Spleen (tissue), 7 donors: ENCODE measurements around a stretch of chr6.

- PRO-cap, 4 experiments, result no peak in any of the 4 experiments
- RAMPAGE, long total RNA, 4 experiments, result no peak in any of the 4 experiments
These were observed 20.9 kb downstream of the FOXP4 start for GRCh38 chr6:41567165-41567490.

DNA sequence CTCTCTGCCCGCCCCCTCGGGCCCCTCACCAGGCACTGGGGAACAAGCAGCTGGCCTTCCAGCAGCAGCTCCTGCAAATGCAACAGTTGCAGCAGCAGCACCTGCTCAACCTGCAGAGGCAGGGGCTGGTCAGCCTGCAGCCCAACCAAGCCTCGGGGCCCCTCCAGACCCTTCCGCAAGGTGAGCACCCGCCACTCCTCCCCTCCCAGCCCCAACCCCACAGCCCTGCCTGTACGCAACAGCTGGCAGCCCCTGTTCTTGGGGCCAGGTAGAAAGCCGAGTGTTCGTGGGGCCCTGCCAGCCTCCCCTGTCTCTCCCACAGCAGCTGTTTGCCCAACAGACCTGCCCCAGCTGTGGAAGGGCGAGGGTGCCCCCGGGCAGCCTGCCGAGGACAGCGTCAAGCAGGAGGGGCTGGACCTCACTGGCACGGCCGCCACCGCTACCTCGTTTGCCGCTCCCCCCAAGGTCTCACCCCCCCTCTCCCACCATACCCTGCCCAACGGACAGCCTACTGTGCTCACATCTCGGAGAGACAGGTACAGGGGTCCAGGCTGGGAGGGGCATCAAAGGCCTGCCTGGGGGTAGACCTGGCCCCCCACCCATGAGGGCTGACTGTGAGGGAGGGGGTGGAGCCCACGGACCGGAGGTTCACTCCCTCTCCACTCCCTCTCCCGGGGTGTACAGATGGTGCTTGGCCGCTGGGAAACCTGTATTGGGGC lies 41.0 kb downstream of the FOXP4 start:
- PRO-cap, 4 experiments, result no peak in any of the 4 experiments
- RAMPAGE, long total RNA, 4 experiments, result no peak in any of the 4 experiments

GRCh38 chr6:41591220-41592025 lies 45.2 kb downstream of the FOXP4 start:
- PRO-cap, 4 experiments, result no peak in any of the 4 experiments
- RAMPAGE, long total RNA, 4 experiments, result no peak in any of the 4 experiments

DNA sequence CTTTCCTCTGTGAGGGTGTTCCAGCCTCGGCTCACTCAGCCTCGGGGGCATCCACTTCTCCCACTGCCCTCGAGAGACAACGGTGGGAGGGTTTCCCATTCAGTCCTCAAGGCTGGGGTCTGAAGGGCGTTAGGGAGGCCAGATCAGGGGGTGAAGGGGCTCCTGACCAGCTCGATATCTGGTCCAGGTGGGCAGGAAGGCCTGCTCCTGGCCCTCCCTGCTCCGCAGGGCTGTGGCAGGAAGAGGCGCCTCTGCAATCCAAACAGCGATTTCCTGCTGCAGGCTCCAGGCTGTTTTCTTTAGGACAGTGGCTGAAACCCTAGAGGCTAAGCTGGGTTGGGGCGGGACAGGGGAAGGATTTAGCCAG lies 17.5 kb downstream of the MDFI start:
- PRO-cap, 4 experiments, result no peak in any of the 4 experiments
- RAMPAGE, long total RNA, 4 experiments, result no peak in any of the 4 experiments

DNA sequence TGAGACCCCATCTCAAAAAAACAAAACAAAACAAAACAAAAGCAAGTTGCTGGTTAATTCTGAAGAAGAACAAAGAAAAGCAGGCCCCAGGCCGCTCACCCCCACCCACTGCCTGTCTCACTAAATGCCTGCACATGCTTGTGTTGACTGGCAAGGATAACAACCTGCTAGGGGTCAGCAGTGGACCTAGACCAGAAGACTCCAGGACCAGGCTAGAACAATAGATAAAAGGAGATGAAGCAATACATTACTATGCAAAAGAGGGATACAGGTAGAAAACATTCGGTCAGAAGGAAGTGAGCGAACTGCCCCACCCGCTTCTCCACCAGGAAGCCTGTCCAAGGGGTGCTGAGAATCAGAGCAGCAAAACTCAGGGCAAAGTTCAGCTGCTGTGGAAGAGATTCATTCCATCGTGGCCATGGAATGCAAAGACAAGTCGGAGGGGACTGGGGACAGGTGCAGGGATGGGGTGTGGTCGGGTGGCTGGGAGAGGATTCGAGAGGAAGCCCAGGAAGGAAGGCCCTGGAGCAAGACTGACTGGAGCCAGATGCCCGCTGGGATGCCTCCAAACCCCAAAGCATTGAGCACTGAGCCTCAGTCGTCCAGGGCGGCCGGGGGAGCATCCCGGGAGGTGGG lies 5.4 kb downstream of the PGC start:
- PRO-cap, 4 experiments, result no peak in any of the 4 experiments
- RAMPAGE, long total RNA, 4 experiments, result no peak in any of the 4 experiments

DNA sequence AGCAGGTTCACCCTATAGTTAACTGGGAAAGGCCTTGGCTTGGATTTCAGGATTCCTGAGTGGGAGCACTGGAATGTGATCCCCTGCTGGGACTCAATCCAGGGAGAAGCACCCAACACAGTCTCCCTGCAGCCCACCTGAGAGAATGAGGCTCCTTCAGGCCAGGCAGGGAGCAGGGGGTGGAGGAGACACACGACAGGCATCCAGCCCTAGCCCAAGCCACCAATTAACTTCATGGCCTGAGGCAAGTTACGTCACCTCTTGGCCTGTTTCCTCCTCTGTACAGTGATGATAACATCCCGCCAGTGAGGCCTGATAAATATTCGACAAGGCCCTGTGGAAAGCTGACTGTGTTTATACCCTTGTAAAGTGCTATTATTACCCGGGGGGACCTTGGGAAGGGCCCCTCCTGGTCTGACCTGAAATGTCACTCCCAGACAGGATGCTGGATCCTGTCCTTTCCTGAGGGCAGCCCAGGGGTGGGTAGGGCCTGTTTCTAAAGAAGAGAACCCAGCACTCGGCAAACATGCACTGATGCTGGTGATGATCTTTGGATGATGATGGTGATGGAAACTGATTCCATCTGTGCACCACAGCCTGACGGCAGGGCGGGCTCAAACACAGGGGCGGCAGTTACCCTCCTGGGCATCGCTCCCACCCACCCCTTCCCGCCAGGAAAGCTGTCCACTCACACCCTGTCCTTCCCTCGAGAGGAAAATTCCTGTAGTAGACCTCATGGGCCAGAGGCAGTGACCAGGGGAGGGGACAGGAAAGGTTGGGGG lies 12.4 kb downstream of the FRS3 start:
- PRO-cap, 4 experiments, result peak in 3 of 4 experiments; most common plus-strand start position 499 of the sequence (in 1); most common minus-strand start position 228 of the sequence (in 2)
- RAMPAGE, long total RNA, 4 experiments, result no peak in any of the 4 experiments

GRCh38 chr6:41781726-41781922 lies 1.0 kb downstream of the PRICKLE4 start:
- PRO-cap, 4 experiments, result no peak in any of the 4 experiments
- RAMPAGE, long total RNA, 4 experiments, result no peak in any of the 4 experiments

DNA sequence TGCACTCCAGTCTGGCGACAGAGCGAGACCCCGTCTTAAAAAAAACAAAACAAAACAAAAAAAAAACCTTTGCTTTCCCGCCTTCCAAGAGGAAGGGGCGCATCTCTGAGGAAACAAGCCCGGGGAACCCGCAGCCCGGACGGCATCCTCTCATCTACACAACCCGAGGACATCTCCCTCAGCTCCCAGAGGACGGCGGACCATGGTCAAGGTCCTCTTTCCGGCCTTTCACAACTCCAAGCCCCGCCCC lies 281 bp downstream of the MED20 start:
- PRO-cap, 4 experiments, result no peak in any of the 4 experiments
- RAMPAGE, long total RNA, 4 experiments, result no peak in any of the 4 experiments

- PRO-cap, 4 experiments, result no peak in any of the 4 experiments
- RAMPAGE, long total RNA, 4 experiments, result no peak in any of the 4 experiments
These were observed 633 bp downstream of the BYSL start for GRCh38 chr6:41921896-41922368.

DNA sequence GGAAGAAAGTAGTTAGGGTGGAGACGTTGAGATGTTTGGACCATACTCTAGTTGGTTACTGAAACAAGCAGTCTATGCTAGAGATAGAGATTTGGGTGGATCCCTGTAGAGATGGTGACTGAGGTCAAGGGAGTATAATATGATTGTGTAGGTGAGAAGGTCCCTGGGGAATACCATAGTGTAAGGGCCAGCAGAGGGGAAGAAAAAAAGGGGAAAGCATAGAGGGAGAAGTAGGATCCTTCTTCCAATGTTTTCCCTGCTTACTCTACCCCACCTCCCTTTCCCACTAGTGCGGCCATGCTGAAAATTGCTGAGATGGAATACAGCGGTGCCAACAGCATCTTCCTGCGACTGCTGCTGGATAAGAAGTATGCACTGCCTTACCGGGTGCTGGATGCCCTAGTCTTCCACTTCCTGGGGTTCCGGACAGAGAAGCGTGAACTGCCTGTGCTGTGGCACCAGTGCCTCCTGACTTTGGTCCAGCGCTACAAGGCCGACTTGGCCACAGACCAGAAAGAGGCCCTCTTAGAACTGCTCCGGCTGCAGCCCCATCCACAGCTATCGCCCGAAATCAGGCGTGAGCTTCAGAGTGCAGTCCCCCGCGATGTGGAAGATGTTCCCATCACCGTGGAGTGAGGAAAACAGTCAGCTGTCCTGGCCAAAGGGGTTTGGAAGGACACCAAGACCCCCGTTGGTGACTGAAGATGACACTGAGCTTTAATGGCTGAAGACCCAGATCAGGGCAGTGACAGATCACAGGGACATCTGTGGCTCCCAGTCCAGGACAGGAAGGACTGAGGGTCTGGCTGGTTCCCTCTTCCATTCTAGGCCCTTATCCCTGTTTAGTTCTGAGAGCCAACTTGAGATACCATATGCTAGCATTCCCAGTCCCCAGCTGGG lies 9.3 kb downstream of the CCND3 start:
- PRO-cap, 4 experiments, result peak in 2 of 4 experiments; most common minus-strand start position 425 of the sequence (in 1)
- RAMPAGE, long total RNA, 4 experiments, result no peak in any of the 4 experiments

DNA sequence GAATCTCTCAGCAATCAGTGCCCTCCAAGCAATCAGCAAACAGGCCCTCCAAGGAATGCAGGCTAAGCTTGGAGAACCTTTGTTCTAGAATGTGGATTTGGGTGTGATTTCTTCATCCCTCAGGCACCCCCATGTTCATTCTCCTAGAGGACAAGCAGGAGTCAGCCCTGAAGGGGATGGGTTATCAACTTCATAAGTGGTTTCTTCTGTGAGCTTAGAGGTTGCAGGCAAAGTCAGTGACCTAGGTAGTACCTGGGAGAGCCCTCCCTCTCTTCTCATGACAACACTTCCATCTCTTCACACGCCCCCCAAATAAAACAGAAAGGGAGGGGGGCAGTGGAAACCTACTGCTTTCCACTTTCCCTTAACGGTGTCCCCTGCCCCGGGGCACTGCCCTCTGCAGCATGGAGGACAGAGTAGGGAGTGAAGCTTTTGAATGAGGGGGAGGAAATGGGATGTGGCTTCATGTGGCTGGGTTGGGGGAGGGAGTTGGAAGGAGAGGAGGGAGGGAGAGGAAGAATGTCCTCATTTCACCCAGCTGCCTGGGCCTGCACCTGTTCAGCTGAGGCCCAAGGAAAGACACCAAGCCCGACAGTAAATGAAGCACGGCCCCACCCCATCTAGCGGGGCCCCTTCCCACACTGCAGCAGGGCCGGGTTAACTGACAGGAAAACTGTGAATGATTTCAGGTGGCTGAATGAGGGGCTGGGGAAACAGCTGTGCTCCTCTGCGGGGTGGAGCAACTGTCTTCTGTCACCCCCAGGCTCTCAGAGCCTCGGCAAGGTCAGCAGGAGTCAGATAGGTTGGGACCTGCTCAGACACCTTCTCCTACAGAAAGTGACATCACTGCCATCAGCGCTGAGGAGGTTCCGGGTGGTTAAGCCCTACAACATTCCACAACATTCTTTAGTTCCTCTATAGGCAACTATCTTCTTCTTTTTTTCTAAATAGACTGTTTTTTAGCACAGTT lies 40.1 kb upstream of the TAF8 start:
- PRO-cap, 4 experiments, result peak in 1 of 4 experiments; most common minus-strand start position 826 of the sequence (in 1)
- RAMPAGE, long total RNA, 4 experiments, result no peak in any of the 4 experiments

GRCh38 chr6:42016854-42017691 lies 33.3 kb upstream of the TAF8 start:
- PRO-cap, 4 experiments, result no peak in any of the 4 experiments
- RAMPAGE, long total RNA, 4 experiments, result no peak in any of the 4 experiments

GRCh38 chr6:42020490-42020846 lies 29.9 kb upstream of the TAF8 start:
- PRO-cap, 4 experiments, result no peak in any of the 4 experiments
- RAMPAGE, long total RNA, 4 experiments, result no peak in any of the 4 experiments

GRCh38 chr6:42026318-42027124 lies 23.8 kb upstream of the TAF8 start:
- PRO-cap, 4 experiments, result no peak in any of the 4 experiments
- RAMPAGE, long total RNA, 4 experiments, result no peak in any of the 4 experiments

DNA sequence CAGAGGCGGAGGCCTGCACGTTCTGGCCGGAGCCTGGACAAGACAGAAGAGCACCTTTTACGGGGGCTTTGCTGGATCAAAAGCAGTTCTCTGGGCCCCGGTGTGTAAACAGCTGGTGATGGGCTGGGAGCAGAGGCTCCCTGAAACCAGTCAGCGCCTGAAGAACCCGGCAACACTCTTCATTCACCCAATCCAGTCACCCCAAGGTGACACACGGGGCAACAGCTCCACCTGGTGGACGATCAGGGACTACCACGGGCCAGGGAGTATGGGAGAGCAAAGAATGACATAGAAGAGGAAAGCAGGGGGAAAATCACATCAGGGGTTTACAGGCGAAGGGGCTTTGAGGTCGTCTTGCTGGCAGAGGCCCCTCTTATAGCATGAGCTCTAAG lies 6.2 kb upstream of the TAF8 start:
- PRO-cap, 4 experiments, result no peak in any of the 4 experiments
- RAMPAGE, long total RNA, 4 experiments, result no peak in any of the 4 experiments

GRCh38 chr6:42103935-42105255 lies 38.0 kb downstream of the C6orf132 start:
- PRO-cap, 4 experiments, result peak in 4 of 4 experiments; most common plus-strand start chr6:42104601 (in 3); most common minus-strand start chr6:42104524 (in 1)
- RAMPAGE, long total RNA, 4 experiments, result no peak in any of the 4 experiments

GRCh38 chr6:42279003-42280064 lies 61.7 kb upstream of the MRPS10 start:
- PRO-cap, 4 experiments, result no peak in any of the 4 experiments
- RAMPAGE, long total RNA, 4 experiments, result no peak in any of the 4 experiments

DNA sequence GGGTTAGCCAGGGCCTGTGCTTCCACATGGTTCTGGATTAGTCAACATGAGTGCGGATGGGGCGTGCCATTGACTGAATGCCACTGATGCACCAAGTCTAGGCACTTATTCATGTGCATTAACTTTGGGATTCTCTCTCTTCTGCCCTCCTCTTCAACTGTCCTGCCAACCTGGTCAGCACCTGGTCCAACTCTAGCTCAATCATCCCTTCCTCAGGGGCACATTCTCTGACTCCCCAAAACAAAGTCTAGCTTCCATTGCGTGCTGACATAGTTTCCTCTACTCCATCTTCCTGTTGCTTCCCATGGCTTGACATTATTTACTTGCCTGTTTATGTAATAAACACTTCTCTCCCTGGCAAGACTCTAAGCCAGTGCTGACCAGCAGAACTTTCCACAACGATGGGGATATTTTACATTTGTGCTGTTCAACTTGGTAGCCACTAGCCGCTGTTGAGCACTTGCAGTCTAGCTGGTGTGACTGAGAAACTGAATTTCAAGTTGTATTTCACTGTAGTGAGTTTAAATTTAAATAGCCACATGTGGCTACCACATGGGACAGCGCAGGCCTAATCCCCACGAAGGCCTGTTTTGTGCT lies 116.1 kb downstream of the TRERF1 start:
- PRO-cap, 4 experiments, result no peak in any of the 4 experiments
- RAMPAGE, long total RNA, 4 experiments, result start-site peak on the minus strand in 1 of 4 experiments, centred at positions 326 to 501 of the sequence, 6 to 12 reads per replicate

DNA sequence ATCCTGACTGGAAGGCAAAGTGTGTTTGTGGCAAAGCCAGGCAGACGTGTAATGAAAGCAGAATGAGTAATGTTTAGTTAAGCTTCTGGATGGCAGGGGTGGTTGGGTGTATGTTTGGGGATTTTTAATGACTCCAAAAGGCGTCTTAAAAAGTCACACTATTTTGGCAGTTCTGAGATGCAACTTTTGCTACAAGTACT lies 94.1 kb downstream of the TRERF1 start:
- PRO-cap, 4 experiments, result no peak in any of the 4 experiments
- RAMPAGE, long total RNA, 4 experiments, result no peak in any of the 4 experiments

DNA sequence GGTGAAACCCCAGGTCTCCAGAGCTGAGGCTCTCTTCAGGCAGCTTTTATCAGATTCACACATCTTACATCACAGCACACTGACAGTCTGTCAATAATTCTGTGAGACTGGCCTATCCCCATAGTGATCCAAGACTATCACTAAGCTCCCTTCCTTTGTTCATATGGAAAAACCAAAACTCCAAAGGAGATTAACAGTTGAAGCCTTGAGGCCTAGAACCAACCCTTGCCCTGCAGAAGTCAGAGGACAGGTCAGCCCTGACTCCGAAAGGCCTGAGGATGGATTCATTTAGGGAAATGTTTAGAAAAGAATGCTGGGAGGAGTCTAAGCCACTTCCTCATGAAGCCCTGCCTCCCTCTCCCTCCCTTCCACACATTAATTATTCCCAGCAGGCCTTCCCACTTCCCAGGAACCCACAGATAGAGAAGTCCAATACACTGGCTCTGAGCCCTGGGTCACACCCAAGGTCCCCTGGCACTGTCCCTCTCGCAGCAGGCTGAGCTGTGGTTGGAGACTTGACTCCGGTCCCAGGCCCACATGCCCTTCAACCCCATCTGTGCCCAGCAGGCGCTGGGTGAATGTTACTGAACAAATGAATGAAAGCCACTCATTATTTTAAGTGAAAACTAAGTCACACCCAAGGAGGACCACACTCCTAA lies 23.1 kb downstream of the TRERF1 start:
- PRO-cap, 4 experiments, result no peak in any of the 4 experiments
- RAMPAGE, long total RNA, 4 experiments, result no peak in any of the 4 experiments